A673 (cell line): ENCODE data around the gene VAPA.

GRCh38 chr18:9804220-9805145 is 81.3 kb upstream of the TXNDC2 start:
- PRO-cap, result no peak

GRCh38 chr18:9845991-9846635 is 39.7 kb upstream of the TXNDC2 start:
- PRO-cap, result no peak

DNA sequence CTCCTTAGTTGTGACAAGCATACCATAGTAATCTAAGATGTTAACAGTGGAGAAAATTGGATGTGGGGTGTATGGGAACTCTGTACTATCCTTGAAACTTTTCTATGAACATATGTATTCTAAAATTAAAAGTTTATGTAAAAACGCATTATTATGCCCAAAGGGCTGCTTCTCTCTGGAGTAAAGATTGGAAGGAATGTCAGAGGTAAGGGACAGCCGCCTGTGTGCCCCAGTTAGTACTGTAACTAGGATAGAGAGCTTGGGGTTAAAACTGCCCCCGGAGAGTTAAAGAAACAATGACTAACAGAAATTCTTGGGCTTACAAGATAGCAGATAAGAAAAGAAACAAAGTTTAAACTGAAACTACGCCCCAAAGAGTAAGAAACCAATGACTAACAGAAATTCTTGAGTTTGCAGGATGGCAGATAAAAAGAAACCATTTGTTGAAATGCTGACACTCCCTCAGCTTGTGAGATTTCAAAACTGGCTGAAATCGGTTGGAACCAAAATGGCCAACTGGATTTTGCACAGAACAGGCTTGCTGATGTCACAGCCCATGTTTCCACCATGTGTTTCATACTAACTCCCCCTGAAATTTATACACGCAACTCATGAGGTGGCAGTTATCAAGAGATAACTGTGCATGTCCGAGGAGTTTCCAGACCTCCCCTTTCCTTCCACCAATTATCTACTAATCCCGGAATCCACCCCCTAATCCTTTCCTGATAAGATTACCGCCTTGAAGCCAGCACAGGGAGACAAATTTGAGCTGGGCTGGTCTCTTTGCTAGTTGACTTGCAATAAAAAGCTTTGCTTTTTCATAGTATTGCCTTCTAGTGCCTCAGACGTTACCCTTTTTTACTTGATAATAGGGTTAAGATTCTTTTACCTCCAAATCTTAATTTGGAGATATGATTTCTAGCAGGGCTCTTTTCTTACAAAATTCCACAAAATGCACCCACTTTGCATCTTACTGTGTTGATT is 8.7 kb upstream of the TXNDC2 start:
- PRO-cap, result bidirectional peak, plus-strand start at position 761 of the sequence, minus-strand start at position 600 of the sequence

GRCh38 chr18:9913614-9914427 is at the start of gene VAPA:
Gene VAPA (plus strand): TSS chr18:9914016.
- PRO-cap, result bidirectional peak, plus-strand start at chr18:9913707, minus-strand start at chr18:9913534; bidirectional peak, plus-strand start at chr18:9914036, minus-strand start at chr18:9913830; bidirectional peak, plus-strand start at chr18:9914250, minus-strand start at chr18:9914244

- PRO-cap, result no peak
Measured at GRCh38 chr18:9927445-9928398, 13.9 kb downstream of the VAPA start.

DNA sequence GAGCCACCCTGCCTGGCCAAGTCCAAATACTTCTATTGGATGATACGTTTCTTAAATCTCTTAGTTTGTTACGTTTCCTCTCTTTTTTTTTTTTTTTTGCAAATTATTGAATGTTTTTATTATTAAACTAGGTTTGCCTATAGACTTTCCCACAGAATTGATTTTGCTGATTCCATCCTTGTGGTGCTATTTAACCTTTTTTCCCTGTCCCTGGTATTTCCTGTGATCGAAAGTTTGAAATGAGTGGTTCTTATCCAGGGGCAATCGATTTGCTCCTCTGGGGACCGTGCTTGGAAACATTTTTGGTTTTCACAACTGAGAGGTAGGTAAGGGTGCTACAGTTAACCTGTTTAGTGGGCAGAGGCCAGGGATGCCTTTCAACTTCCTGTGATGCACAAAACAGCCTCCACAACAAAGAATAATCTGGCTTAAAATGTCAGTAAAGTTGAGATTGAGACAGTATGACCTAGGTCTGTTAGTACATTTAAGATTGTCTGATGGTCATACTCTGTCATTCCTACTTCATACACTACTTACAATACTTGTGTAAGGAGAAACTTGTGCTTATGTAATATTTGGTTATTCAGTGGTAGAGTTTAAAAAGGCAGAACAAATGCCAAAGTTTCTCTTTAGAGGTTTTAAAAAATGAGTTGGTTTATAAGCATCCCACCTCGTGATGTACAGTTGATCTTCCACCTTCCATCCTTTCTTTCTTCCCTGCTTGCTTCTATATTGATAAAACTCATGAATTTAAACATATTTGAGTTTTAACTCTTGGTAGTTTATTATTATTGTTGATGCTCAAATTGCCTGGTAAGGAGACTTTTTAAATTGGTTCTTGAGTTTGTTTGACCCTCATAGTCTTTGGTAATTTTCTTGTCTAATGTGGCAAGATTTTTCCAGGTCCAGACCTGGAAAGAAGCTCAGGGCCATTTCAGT is 25.9 kb downstream of the VAPA start:
- PRO-cap, result no peak

DNA sequence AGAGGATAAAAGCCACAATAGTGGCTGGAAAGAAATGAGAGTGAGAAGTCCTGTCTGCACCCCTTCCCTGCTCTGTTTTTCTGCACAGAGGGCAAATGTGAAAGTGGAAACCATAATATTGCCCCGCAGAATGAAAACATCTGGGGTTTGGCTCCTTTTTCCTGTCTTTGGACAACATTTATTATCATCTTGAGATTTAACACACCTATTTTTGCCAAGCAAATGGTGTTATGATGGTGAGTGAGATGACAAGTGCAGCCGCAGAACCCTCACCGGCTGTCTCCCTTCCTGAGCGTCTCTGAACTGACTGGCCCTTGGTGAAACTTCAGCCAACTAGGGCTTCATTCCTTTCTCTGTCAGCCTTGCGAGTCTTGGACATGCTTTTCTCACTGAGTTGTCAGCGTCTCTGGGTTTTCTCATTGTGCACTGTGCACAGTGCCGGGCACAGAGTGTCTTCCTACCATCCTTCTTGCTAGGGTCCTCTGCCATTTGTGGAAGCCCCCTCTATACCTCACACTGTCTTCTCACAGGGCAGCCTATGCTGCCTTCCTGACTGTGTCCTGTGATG is 154.4 kb downstream of the VAPA start:
- PRO-cap, result no peak

DNA sequence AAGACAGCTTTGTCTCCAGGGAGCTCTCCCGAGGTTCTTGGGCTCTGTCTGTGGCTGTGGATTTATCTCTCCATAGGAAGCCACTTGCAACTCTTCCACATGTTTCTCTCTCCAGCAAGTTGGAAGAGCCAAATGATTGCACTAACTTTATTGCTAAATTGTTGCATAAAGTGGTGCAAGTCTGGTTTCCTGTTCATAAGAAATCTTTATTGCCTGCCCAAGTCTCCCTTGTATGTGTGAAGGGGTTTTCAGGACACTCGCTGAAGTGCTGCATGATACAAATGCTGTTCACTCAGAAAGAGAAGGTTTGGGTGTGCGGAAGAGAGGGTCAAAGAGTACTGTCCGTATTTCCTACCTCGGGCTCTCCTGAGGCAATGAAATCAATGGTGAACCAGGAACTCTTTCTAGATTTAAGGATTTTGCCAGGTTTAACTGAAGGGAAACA is 199.9 kb downstream of the VAPA start:
- PRO-cap, result no peak

DNA sequence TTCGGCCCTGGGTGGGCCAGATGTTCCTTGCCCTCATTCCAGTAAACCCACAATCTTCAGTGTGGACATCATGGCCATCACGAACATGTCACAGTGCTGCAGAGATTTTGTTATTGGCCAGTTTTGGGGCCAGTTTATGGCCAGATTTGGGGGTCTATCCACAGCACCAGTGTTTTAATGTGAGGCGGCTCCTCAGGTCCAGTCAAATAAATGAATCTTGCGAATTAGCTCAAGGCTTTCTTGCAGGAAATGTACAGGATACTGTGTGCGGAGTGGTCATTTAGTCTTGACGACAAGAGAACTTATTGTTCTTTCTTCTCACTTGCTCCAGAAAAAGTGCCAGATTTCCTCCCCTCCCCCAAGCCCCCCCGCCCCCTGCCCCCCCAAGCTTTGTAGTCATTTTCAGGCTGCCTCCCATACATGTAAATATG is 228.6 kb upstream of the APCDD1 start:
- PRO-cap, result no peak

GRCh38 chr18:10379936-10380159 is 74.6 kb upstream of the APCDD1 start:
- PRO-cap, result no peak

GRCh38 chr18:10414227-10414513 is 40.3 kb upstream of the APCDD1 start:
- PRO-cap, result no peak

- PRO-cap, result no peak
Measured at GRCh38 chr18:10794562-10795152, 268.8 kb downstream of the NAPG start.

DNA sequence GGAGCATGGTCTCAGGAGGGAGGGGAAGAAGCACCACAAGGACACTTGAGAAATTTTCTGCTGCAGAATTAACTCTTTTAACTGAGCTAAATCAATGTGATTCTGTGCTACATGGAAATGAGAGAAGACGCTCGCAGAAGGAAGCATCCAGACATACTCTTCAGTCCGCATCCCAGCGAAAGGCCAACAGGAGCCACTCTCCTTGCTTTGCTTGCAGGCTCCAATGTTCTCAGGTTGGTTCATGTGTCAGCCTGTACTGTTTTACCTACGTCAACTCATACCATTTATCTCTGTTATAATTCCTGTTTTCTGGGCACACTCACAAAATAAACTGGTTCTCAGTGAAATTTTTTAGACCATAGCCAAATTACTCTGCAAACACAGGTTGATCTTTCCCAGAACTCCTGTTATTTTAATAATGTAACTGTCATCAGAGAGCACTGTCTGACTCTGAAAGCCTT is 111.5 kb upstream of the PIEZO2 start:
- PRO-cap, result no peak

DNA sequence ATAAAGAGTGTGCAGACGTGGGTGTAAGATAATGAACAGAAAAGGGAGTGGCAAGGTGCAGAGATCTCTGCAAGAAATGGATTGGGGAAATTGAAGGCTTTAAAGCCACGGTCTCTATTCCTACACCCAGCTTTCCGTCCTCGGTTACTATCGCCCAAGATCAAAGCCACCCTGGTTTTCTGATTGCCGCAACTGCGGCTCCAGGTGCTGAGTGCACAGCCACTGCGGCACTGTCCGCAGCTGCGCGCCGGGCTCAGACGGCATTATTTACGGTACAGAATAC is 285 bp upstream of the GNAL start:
- PRO-cap, result no peak

DNA sequence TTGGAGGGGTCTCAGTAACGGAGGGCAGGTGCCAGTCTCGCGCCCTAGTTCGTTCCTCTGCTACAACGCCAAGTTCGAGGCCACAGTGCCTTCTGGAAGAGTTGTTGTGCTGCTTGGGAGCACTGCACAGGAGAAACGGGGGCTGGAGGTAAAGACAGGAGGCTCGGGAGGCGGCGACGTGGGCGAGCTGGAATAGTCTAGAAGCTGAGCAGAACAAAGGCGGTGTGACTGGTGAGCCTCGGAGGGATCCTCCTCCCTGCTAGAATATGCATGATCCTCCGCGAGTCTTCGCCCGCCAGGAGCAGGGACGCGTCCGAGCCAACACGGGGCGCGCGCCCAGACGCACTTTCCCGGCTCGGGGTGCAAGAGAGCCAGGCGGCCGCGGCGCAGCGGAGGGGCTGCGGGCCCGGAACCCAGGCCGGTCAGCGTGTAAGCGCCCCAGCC is 62.2 kb downstream of the GNAL start:
- PRO-cap, result no peak

DNA sequence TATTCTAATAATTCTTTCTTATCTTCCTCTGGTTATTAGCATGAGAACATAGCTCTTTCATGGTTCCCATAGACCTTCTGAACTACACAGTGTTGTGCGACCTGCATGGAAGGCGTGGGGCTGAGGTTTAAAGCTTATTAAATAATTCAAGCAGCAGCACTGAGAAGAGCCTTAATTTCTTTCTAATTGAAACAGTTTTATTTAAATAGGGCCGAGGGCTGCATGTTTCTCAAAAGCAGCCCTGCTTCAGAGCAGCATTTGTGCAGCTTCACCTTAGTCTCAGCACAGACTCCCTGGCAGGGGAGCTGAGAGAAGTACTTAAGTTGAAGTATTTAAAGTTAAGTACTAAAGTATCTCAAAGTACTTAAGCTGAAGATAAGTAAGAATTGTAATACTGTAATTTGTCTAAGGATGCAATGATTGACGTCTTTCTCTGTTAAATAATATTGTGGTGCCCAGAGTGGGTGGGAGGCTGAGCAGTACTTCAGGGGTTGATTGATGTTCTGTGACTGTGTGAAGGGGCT is 31.4 kb downstream of the IMPA2 start:
- PRO-cap, result no peak

DNA sequence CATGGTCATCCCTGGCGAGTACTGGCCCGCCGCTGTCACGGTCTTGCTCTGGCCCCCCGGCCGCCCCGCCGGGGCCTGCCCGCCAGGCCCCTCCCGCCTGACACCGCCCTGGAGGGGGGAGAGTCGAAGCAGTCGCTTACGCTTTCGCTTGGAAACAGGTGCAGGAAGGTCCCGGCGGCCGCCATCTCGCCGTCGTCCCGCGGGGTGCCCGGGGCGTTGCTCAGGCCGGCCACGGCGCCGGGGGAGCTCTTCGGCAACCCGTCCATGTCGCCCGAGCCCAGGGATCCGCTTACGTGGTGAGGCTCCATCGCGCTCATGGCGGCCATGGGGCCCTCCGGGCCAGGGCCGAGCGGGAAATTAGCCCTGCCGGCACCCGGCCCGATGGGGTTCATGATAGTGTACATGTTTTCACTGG is 26.6 kb upstream of the ANKRD62 start:
- PRO-cap, result no peak

GRCh38 chr18:12314313-12315114 is 6.5 kb downstream of the TUBB6 start:
- PRO-cap, result no peak

DNA sequence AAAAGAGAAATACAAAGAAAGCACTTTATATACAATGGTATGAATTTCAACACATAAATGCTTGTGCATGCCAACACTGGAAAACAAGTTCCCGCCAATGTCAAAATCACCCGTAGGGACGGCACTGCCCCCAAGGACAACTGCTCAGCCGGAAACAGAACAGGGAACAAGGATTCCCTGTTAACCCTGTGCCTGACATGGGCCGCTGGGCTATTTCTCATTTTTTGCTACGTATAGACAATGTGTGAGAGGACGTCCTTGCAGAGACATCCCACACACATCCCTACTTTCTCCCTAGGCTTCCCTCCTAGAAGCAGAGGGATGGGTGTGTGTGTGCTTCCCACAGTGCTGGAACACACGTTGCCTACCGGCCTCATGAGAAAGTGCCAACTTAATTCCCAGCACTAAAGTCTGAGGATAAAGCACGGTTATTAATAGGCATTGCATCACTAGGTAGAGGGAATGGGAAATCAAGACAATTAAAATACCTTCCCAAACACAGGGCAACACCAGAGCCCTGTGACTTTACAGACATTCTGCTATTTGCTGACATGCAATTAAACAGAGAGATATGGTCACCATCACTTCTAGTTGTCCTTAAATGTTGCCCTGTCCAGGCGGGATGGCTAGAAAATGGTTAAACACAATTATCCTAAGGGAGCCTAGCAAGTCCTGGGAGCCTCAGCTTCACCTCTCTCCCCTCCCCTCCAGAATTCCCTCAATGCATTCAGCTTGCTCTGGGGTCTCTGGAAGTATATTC is 14.3 kb downstream of the AFG3L2 start:
- PRO-cap, result no peak

DNA sequence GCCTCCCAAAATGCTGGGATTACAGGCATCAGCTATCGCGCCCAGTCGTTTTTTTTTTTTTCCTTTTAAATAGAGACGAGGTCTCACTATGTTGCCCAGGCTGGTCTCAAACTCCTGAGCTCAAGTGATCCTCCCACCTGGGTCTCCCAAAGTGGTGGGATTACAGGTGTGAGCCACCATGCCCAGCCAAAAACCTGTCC is 113.5 kb downstream of the SPIRE1 start:
- PRO-cap, result no peak